Peyer's patch (tissue), 4 donors: Measurements from ENCODE around the gene UBC.

GRCh38 chr12:124617432-124618179 lies 50.2 kb upstream of the NCOR2 start:
- PRO-cap, result no peak
- RAMPAGE, long total RNA, 4 experiments, result no peak in any of the 4 experiments

DNA sequence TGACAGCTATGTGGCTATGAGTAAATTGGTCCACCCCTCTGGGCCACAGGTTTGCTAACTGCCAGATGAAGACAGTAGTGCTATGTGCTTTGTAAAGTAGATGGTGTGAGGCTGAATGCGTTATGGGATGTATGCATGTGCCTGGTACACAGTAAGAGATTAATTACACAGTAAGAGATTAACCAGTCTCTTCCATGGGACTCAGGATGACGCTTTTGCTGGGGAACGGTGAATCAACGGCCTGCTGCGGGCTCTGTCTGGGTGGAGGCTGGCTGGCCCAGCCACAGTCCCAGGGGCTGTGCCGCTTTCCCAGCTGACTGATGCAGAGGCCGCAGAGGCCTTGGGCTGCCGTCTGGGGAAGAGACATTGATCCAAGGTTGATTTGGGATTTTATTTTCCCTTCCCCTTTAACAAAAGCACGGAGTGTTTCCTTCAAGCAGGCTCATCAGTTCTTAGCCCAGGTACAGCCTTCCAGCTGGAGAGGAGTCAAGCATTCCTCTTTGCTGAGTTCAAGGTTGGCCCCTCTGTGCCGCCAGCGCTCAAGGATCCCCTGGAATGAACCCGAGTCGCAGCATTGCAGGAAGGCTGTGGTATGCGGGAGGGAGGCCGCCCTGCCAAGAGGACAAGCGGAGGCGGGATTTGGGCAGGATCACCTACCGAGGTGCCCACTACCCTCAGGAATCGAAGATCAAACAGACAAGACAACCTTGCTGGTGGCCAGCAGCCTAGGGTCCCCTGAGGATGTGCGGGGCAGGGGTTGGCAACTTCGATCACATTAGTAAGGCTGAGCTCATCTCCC lies 53.7 kb upstream of the NCOR2 start:
- PRO-cap, result no peak
- RAMPAGE, long total RNA, 4 experiments, result no peak in any of the 4 experiments

GRCh38 chr12:124633821-124634465 lies 66.5 kb upstream of the NCOR2 start:
- PRO-cap, result no peak
- RAMPAGE, long total RNA, 4 experiments, result no peak in any of the 4 experiments

DNA sequence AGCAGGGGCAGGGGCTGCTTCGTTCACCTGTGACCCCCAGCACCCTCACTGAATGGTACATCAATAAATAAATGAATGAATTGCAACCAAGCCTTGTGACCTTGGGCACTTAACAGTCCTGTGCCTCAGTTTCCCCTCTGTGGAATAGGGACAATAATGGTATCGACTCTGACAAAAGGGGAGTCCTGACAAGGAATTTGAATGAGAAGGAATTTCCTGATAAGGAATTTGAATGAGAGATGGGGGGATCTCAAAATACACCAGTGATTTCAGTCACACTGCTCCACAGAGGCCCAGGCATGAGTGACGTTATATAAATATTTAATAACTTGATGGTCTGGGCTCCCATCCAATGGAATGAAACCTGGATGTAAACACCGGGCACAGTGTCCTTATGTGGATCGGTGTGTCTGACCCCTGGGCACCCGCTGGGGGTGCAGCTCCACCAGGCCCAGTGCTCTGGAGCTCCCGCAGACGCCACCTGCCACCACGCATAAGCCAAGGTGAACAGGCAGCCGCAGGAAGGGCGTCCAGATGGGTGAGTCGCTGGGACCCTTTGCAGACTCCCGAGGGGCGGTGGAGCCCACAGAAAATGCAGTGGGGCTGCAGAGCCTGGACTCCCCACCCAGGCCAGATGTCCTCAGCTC lies 121.7 kb downstream of the SCARB1 start:
- PRO-cap, result no peak
- RAMPAGE, long total RNA, 4 experiments, result no peak in any of the 4 experiments

GRCh38 chr12:124776931-124777765 lies 86.5 kb downstream of the SCARB1 start:
- PRO-cap, result no peak
- RAMPAGE, long total RNA, 4 experiments, result no peak in any of the 4 experiments

DNA sequence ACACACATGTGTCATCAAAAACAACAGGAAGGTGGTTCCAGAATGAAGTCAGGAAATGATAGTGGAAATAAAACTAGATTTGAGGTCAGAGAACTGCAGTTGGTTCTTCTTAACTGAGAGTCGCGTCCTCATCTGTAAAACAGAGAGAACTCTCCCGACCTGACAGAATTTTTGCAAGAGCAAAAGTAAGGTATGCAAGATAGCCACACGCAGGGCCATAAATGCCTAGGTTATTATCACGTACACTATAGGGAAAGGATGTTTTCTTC lies 67.3 kb downstream of the SCARB1 start:
- PRO-cap, result unidirectional peak, plus-strand start at position 76 of the sequence
- RAMPAGE, long total RNA, 4 experiments, result no peak in any of the 4 experiments

DNA sequence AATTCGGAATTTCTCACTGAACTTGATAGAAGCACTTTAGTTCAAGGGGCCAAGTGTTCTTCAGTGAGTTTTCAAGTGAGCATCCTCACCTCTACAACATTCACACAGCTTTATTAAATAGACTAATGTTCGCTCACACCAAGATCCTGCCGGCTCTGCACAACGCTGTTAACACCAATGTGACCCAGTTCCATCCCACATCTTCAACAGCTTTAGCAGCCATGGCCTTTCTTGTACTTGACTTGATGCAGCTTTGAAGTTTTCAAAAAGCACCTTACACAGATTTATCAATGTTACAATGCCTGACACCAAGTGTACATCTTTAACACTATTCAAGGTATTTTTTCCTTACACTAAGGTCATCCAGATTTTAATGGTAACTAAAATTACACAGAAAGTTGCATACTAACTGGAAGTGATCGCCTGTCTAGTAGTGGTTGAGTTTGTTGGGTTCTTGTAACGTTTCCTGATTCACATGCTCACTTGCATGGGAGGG lies 4.4 kb downstream of the UBC start:
- PRO-cap, result unidirectional peak, minus-strand start at position 97 of the sequence
- RAMPAGE, long total RNA, 4 experiments, result no peak in any of the 4 experiments

DNA sequence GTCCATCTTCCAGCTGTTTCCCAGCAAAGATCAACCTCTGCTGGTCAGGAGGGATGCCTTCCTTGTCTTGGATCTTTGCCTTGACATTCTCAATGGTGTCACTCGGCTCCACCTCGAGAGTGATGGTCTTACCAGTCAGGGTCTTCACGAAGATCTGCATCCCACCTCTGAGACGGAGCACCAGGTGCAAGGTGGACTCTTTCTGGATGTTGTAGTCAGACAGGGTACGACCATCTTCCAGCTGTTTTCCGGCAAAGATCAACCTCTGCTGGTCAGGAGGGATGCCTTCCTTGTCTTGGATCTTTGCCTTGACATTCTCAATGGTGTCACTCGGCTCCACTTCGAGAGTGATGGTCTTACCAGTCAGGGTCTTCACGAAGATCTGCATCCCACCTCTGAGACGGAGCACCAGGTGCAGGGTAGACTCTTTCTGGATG lies 2.0 kb downstream of the UBC start:
- PRO-cap, result no peak
- RAMPAGE, long total RNA, 4 experiments, result no peak in any of the 4 experiments

GRCh38 chr12:124913869-124914722 lies at the start of gene UBC:
UBC (minus strand) TSS chr12:124914650.
- PRO-cap, result bidirectional peak, plus-strand start at chr12:124914148, minus-strand start at chr12:124914091; bidirectional peak, plus-strand start at chr12:124914966, minus-strand start at chr12:124914650
- RAMPAGE, long total RNA, 4 experiments, result start-site peak on the minus strand in 4 of 4 experiments, at chr12:124914592-124914659 at its widest, 90 to 147 reads per replicate

DNA sequence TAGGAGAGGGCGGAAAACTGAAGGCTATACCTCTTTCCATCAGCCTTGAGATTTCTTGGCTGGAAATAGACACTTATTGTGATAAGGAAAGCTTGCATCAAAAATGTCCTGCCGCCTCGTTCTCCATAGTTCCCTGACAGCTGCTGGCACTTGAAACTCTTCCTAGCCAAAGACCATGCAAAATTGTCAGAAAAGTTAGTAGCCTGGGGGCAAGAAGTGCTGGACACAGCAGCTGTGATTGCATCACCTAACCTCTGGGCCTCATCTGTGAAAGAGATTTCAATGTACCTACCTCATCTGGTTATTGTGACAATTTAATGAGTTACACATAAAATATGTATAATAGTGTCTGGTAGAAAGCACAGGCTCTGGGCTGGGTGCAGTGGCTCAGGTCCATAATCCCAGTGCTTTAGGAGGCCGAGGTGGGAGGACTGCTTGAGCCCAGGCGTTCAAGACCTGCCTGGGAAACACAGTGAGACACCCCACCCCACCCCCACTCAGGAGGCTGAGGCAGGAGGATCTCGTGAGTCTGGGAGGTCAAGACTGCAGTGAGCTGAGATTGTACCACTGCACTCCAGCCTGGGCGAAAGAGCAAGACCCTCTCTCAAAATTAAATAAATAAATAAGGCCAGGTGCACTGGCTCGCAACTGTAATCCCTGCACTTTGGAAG lies 9.8 kb upstream of the UBC start:
- PRO-cap, result bidirectional peak, plus-strand start at position 342 of the sequence, minus-strand start at position 256 of the sequence
- RAMPAGE, long total RNA, 4 experiments, result no peak in any of the 4 experiments

GRCh38 chr12:125118513-125119298 lies 53.5 kb downstream of the AACS start:
- PRO-cap, result no peak
- RAMPAGE, long total RNA, 4 experiments, result no peak in any of the 4 experiments

GRCh38 chr12:125194194-125195037 lies 8.2 kb downstream of the TMEM132B start:
- PRO-cap, result unidirectional peak, minus-strand start at chr12:125194558
- RAMPAGE, long total RNA, 4 experiments, result no peak in any of the 4 experiments

DNA sequence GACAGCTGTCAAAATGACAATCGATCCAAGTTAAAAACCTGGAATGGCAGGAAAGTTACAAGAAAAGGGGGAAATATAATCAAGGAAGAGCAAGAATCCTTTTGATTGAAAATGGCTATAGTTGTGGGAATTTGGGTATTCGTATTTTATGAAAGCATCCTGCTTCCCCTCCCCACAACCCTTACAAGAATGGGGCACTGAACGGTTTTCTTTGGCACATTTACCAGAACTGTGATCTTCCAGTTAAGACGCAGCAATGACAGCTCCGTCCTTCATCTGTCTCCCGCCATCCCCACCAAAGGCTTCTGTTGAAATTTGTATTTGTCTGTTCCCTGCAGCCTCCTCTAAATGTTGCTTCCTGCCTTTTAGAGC lies 738.6 kb upstream of the TMEM132C start:
- PRO-cap, result no peak
- RAMPAGE, long total RNA, 4 experiments, result no peak in any of the 4 experiments

DNA sequence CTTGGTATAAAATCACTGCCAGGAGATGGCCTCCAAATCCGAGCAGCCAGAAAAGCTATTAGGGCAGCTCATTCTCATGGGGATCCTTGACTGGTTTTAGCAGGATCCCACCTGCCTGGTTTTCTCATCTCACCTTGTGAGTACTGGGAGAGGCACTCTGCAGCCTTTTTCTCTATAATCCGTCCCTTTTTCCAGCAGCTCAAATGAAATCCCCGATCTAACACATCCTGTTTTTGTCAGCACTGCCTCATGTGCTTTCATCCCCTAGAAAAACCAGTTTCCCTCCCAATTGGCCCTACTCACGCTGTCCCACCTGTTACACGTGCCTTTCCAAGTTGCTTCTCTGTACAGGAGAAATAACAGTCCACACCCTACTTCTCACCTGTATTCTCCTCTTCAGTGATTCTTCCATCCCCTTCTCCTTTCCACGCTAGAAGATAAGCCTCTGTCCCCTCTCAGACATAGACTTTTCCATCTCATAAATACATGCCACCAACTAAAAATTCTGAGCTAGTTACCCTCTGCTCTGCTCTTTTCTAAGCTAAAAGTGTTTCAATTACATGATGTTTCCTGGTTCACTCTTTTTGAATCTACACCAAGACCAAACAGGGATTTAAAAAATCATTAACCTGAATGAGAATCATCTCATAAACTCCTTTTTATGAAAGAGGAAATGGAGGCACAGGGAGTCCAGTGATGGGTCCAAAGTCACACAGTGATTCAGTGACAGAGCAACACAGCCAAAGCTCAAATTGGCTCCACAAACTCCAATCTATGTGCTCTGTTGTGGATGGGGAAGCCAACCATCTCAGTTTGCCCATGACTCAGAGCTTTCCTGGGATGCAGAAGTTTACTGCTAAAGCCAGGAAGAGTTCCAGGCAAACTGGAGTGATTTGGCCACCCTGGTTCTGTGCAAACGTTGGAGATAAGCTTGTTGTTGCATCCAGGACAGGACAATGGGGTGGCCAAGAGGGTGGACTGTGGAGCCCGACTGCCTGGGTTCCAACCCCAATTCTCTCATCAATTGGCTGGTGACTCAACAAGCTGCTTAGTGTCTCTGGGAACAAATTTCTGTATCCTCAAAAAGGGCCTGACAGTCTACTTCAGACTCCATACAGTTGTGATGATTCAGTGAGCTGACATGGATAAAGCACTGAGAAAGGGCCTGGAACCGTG lies 240.0 kb upstream of the TMEM132C start:
- PRO-cap, result unidirectional peak, minus-strand start at position 345 of the sequence; bidirectional peak, plus-strand start at position 777 of the sequence, minus-strand start at position 586 of the sequence
- RAMPAGE, long total RNA, 4 experiments, result start-site peak on the minus strand in 3 of 4 experiments, centred at positions 490 to 578 of the sequence, 6 to 59 reads per replicate

GRCh38 chr12:128191629-128192057 lies 75.3 kb upstream of the TMEM132C start:
- PRO-cap, result no peak
- RAMPAGE, long total RNA, 4 experiments, result no peak in any of the 4 experiments

- PRO-cap, result no peak
- RAMPAGE, long total RNA, 4 experiments, result no peak in any of the 4 experiments
Measured at GRCh38 chr12:128361586-128362198, 94.7 kb downstream of the TMEM132C start.

DNA sequence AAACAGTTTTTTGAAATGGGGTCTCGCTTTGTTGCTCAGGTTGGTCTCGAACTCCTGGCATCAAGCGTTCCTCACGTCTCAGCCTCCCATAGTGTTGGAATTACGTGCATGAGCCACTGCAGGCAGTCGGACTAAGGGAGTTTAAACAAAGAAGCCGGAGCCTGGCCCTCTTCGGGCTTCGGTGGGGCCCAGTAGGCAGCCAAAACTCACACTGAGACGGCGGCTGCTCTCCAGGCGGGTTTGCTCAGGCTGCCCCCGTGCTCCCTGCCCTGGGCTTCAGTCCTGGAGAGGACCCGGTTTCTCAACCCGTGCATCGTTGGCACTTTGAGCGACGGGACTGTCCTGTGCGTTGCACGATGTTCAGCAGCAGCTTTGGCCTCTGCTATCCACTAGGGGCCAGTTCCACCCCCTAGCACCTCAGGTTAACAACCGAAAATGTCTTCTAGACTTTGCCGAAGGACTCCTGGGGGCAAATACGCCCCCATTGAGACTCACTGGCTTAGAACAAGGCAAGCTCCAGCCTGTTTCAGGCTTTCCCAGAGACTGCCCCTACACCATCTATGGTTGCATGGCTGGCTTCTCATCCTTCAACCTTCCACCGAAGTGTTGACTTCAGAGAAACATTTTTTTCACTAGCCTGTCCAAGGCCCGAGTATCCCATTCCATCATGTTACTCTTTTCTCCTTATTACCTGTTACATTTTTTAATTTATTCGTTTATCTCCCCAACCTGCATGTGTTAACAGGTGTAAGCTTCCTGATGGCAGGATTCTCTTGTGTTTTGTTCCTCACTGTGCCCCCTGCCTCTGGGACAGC lies 804 bp upstream of the SLC15A4 start:
- PRO-cap, result no peak
- RAMPAGE, long total RNA, 4 experiments, result no peak in any of the 4 experiments

DNA sequence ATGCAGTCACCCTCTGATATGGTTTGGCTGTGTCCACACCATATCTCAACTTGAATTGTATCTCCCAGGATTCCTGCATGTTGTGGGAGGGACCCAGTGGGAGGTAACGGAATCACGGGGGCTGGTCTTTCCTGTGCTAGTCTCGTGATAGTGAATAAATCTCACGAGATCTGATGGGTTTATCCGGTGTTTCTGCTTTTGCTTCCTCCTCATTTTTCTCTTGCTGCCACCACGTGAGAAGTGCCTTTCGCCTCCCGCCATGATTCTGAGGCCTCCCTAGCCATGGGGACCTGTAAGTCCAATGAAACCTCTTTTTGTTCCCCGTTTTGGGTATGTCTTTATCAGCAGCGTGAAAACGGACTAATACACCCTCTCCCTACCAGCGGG lies 256.2 kb downstream of the GLT1D1 start:
- PRO-cap, result no peak
- RAMPAGE, long total RNA, 4 experiments, result no peak in any of the 4 experiments

GRCh38 chr12:129530783-129531488 lies 372.9 kb downstream of the TMEM132D start:
- PRO-cap, result unidirectional peak, minus-strand start at chr12:129531150
- RAMPAGE, long total RNA, 4 experiments, result start-site peak on the minus strand in 2 of 4 experiments, at chr12:129531086-129531190 at its widest, 47 to 55 reads per replicate

DNA sequence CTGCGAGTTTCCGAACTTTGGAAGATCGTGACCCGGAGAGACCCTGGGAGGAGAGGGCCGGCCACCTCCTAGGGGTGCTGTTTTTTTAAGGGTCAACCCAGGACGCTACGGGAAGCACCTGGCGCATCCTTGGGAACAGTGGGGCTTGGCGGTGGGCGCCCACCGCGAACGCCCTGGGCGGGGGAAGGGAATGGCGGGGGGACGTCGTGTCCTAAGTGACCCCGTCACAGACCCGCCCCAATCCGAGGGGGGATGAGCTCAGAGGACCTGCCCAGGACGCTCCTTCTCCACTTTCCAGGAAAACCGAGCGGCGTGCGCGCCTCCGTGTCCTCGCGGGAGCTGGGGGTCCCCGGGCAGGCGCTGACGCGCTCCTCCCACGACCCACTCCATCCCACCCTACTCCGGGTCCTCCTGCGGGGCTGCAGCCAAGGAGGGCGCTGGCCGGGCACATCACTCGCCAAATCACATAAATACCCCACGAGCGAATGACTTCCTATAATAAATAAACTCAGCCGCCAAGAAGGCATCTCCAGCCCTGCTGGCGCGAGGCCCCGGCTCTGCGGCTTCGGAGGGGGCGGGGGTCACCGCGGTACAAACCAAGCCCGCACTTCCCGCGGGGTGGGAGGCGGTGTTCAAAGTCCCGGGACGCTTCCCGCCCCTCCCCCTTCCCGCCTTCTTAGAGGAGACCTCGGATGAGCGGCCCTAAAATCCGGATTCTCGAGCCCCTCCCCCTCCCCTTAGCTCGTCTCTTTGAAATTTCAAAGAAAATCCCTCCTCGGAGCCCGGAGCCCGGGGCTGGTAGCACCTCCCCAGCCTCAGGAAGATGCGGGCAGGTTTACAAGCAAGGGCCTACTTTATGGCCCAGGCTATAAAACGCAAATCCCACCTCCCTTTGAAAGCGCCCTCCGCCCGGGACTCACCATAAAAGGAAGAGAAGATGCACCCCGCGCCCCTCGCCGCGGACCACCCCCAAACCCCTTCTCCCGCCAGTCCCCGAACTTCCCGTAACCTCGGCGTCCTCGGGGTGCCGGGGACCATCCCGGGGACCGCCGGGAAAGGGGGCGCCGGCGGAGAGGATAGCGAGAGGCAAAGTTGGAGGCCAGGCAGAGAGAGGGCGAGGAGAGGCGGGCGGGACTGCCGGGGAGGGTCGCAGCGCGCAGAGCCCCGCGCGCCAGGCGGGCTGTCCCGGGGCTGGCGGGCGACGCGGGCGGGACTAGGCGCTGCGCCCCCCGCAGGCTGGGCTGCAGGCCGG lies 796 bp upstream of the FZD10 start:
- PRO-cap, result unidirectional peak, plus-strand start at position 290 of the sequence
- RAMPAGE, long total RNA, 4 experiments, result no peak in any of the 4 experiments